Ascending aorta (tissue), 1 donor: ENCODE results near the gene UCP3.

DNA sequence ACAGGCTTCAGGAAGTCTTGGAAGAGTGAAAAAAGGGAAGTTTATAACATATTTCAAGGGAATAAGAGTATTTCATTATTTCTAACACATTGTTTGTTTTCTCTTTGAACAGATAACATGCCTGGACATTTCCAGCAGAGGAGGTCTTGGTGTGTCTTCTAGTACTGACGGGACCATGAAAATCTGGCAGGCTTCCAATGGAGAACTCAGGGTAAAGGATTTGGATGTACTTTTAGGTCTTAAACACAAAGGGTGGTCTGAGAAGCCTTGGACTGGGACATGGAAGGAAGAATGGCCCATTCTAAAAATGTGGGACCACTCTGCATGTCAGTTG, 22.2 kb downstream of the PAAF1 start:
- PRO-cap = no peak

- PRO-cap = no peak
Measured at GRCh38 chr11:74004673-74005013, 4.2 kb downstream of the UCP3 start.

DNA sequence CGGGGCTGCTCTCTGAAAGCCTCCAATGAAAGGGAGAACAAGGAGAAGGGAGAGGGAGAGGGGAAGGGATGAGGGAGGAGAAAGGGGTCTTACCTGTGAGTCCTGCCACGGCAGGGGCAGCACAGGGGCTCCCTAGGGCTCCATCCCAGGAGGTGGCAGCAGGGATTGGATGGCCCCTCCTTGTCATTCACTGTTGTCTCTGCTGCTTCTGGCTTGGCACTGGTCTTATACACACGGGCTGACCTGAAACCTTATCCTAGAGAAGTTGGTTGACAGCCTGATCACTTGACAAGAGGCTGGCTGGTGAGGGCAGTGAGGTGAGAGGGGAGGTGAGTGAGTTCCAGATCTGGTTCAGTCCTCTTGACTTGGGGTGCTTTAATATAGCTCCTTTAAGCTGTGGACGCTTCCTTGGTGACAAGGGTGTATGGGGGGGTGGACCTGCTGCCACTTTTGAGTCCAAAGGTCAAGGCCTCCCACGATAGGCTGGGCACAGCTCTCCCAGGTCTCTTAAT, at the start of gene UCP3:
Gene UCP3, minus strand, starts transcription at position 201 of the 512 bp plus-strand sequence.
- PRO-cap = no peak

- PRO-cap = no peak
Measured at GRCh38 chr11:74020418-74021203, 11.7 kb upstream of the UCP3 start.

- PRO-cap = no peak
Measured at GRCh38 chr11:74141202-74141722, 29.5 kb downstream of the C2CD3 start.

DNA sequence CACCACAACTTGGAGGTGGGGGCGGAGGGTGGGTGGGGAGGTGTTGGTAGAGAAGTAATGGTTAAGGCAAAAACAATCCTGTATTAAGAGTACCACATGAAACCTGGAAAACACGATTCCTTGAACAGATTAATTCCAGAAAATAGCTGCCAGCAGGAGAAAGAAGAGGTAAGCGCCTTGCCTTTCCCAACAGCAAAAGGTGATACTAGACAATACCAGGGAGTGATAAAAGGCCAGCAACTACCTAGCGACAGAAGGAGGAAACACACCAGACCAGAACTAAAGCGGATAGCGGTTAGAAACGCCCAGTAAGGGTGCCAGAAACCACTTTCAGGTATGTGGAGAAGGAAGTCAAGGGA, 918 bp downstream of the PGM2L1 start:
- PRO-cap = no peak

- PRO-cap = no peak
Measured at GRCh38 chr11:74461821-74462651, 5.3 kb downstream of the KCNE3 start.

- PRO-cap = no peak
Measured at GRCh38 chr11:74643899-74644502, 51.6 kb downstream of the POLD3 start.

DNA sequence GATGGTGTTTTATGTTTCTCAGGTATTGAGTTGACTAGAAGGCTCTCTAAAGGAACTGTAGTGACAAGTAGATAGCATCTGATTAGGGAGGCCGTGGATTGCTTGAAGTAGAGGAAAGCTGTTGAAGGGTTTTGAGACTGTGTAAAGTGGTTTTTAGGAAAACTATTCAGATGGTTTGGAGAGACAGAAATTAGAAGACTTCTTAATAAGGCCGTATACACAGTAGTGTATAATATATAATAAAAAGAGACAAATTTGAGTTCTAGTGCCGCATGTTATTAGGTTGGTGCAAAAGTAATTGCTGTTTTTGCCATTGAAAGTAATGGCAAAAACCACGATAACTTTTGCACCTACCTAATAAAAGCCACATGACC, 2.9 kb downstream of the SPCS2 start:
- PRO-cap = no peak

DNA sequence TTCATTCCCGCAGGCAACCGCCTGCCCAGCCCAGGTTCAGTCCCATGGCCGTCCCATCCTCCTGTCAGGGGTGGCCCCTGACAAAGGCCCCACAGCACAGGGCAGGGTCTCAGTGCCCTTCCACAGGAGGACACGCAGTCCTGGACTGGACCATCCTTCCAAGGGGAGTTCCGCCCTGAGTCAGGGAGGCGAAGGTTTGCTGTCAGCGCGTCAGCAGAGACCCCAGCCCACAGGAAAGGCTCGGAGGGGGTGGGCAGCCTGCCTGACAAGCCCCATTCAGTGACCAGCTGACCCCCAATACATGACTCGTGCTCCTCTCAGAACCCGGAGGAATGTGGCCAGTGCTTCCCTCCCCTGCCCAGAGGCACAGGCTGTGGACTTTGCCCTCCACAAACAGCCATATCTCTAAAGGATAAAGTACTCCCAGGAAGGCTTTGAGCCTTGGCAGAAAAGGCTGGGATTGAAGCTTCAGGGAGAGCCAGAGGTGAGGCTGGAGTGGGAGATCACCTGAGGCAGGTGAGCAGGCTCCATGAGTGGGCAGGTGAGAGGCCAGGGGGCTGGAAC, 8.6 kb downstream of the SLCO2B1 start:
- PRO-cap = no peak

- PRO-cap = no peak
Measured at GRCh38 chr11:75188598-75189040, 37.7 kb downstream of the SLCO2B1 start.

- PRO-cap = no peak
Measured at GRCh38 chr11:75261915-75262327, 21.3 kb downstream of the TPBGL start.

DNA sequence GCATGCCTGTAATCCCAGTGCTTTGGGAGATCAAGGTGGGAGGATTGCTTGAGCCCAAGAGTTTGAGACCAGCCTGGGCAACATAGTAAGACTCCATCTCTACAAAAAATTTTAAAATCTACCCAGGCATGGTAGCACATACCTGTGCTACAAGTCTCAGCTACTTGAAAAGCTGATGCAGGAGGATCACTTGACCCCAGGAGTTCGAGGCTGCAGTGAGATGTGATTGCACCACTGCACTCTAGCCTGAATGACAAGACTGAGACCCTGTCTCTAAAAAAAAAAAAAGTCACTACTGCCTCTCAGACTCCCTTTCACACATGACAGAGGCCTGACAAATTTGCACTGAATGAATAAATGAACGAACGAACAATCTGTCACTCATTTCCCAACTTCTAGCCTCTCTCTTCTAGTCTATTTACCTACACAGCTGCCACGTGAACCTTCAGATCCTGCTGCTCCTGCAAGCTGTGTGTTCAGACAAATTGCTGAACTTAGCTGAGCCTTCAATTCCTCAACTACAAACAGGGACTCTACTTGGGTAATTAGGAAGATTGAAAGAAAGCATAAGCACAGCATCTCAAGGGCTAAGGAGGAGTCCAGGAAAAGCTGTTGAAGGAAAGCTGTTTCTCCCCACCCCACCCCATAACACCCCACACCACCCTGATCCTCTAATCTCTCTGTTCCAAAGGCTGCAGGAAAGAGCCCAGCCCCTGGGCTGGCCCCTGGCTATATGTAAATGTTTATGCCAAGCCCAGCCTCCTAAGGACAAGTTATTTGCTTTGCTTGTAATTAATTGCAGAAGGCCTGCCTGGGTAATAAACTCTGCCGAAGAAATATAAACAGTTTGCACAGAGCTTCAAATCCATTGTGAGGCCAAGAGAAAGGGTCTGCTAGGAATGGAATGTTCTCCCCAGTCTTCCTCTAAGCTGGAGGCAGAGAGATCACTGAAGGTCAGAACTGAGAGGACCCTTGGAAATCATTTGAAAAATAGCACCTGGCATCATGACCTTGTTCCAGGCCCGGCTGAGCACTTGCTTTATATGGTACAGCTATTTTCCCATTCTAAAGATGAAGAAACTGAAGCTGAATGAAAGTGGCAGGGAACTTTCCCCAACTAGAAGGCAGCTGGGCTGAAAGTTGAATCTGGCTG, 21.4 kb downstream of the ARRB1 start:
- PRO-cap = no peak

DNA sequence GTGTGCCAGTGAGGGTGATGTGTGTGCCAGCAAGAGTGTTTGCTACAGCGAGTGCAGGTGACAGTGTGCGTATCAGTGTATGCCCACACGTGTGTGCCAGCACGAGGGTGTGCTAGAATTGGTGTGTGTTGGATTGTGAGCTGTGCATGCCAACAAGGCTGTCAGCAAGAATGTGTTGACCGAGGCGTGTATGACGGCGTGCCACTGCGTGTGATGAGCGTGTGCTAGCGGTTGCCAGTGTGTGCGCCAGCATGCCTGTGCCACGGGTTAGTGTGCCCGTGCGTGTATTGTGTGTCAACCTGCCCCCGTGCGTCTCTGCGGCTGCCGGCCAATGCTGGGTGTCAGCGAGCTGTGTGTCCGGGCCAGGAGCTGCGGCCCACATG, 469 bp downstream of the ARRB1 start:
- PRO-cap = no peak

GRCh38 chr11:75429554-75430927, 3.0 kb downstream of the KLHL35 start:
- PRO-cap = bidirectional peak, plus-strand start at chr11:75430121, minus-strand start at chr11:75429951

DNA sequence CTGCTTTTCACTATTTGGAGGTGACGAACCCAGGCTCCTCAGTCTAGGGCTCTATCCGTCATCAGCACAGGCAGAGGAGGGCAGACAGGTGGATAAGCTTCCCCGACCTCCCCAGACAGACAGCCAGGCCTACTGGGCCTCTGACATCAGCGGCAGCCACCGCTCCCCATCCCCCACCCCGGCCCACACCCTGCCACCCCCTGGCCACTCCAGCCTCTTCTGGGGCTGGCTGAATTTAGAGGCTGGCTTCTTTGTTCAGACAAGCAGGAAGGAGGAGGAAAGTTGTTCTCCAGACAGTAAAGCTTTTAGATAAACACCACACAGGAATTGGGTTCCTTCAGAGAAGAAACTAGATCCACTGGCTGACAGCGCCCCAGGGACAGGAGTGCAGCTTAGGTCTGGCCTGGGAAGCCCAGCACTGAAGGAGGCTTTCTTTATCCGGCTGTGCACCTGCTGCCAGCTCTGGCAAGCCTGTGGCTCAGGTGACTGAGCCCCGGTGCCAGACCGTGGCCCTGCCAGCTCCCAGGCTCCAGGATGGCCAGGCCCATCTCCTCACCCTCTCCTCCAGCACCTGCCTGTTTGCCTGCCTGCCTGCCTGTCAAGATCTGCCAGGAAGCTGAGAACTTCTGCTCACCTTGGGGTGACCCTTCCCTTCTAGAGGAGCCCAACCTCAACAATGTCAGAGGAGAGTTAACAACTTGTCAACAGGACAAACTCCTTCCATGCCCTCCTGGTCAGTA, 43.9 kb upstream of the KLHL35 start:
- PRO-cap = no peak

DNA sequence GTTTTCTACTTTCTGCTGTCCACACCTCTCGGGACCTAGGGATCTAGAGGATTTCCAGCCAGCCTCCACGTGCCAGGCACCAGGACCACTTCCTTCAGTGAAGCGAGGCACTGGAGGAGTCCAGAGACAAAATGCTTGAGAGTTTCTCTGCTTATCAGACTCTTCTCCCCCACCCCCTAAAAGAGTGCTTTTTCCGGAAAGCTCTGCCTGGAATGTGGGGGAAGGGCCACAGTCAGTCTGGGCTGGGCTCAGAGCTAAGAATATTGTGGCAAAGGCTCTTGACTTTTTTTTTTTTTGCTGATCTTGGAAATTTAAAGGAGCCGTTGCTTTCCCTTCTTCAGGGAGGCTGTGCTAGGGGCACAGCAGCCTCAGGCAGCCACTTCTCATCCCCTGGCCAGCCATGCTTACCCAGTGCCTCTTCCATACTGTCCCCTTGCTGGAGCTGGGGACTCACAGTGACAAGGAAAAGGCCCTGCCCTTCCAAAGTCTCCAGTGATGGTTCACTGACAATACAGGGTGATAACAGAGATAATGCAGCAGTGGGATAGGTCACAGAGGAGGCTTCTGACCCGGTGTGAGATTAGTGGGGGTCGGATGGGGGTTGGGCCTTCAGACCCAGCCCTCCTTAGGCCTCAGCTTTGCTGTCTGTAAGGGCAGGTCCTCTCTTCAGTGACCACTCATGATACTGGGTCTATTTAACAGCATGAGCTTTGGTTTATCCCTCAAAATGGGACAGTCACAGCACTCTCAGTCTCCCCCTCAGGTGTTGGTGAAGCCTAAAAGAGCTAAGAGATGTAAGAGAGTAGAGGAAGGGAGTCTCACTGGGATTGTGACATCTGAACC, 2.8 kb upstream of the SERPINH1 start:
- PRO-cap = bidirectional peak, plus-strand start at position 300 of the sequence, minus-strand start at position 166 of the sequence

GRCh38 chr11:75573101-75574099, 11.3 kb downstream of the SERPINH1 start:
- PRO-cap = no peak

GRCh38 chr11:75634992-75635400, 33.8 kb downstream of the MAP6 start:
- PRO-cap = no peak

- PRO-cap = no peak
Measured at GRCh38 chr11:75718012-75718685, 511 bp downstream of the MOGAT2 start.